ENCODE results near the genes UBE2C and ZNF335.

DNA sequence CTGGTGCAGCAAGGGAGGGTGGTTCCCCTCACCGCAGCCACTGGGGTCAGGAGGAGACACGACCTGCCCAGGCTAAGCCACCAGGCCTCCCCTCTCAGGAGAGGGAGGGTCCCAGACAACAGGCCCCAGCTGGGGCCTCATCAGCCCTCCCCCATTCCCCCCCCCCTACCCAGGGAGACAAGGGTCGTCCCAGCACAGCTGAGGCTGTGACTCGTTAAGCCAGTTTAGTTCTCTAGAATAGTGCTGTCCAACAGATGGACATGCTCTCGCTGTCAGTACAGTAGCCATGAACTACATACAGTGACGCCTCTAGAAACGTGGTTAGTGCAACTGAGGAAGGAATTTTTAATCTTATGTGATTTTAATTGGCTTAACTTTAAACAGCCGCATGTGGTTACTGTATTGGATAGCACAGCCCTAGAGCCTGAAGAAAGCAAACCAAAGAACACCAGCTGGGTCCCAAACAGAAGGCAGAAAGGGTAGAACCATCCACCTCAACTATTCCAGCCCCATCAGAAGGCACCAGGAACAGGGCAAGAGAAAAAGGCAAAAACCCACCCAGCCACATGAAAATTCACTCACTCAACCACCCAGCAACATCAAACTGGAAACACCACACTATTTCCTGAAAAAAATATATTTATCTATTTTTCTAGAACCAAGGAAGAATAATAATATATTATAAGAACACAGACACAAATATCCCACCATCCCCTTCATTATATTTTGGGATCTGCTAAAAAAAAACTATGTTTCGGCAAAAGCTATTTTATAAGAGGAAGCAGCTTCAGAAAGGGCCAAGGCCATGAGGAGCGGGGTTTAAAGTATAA is 17.6 kb upstream of the MATN4 start:
- PRO-cap: no peak
- RAMPAGE, long total RNA, 4 experiments: no peak in any of the 4 experiments

- PRO-cap: unidirectional peak, plus-strand start at chr20:45341707
- RAMPAGE, long total RNA, 4 experiments: no peak in any of the 4 experiments
Observed at GRCh38 chr20:45341326-45341928, 6.8 kb downstream of the SDC4 start.

DNA sequence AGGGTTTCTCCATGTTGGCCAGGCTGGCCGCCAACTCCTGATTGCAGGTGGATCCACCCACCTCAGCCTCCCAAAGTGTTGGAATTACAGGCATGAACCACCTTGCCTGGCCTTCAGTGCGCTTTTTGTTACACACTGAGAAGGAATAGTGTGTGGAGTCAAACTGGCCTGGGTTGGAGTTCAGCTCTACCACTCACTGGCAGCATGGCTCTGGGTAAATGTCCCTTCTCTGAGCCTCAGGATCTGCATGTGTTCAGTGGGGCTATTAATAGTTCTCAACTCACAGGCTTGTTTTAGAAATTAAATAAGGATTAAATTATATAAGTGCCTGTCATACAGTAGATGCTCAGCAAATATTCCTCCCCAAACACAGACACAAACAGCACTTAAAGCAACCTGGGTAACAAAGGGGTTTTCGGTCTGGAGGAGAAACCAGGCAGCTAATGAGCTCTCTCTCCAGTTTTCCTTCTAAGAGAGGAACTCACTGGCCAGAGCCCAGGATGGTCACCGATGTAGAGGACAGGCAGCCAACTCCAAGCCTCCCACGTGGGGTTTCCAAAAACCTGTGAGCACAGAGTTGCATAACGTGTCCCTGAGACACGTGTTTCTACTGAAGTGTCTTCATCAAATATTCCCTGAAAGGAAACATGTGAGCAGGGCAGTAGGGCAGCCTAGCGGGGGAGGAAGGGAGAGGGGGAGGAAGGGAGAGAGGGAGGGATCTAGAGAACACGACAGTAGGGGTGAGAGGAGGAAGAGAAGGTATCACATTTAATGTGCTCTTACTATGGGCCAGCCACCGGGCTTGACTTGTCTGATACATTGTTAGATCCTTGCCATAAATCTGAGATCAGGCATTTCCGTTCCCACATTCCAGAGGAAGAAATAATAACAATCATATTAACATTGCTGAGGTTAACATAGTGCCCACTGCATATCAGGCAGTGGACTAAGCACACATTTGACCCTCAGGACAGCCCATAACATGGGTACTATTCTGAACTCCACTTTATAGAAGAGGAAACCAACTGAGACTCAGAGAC is 4.8 kb upstream of the SYS1 start:
- PRO-cap: bidirectional peak, plus-strand start at position 734 of the sequence, minus-strand start at position 470 of the sequence
- RAMPAGE, long total RNA, 4 experiments: no peak in any of the 4 experiments

DNA sequence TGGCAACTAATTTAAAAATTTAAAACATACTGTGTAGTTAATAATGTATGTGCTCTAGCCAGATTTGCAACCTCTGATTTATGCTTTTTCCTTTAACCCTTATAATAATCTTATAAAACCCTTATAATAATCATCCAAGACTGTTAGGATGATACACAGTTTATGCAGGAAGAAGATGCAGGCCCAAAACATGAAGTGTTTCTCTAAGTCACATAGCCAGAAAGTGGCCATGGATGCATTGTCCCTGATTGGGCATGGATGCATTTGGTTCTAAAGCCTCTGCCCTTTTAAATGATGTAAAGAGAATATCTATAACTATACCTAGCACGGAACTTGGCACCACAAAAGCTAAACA is 2.1 kb upstream of the WFDC2 start:
- PRO-cap: unidirectional peak, minus-strand start at position 189 of the sequence
- RAMPAGE, long total RNA, 4 experiments: no peak in any of the 4 experiments

DNA sequence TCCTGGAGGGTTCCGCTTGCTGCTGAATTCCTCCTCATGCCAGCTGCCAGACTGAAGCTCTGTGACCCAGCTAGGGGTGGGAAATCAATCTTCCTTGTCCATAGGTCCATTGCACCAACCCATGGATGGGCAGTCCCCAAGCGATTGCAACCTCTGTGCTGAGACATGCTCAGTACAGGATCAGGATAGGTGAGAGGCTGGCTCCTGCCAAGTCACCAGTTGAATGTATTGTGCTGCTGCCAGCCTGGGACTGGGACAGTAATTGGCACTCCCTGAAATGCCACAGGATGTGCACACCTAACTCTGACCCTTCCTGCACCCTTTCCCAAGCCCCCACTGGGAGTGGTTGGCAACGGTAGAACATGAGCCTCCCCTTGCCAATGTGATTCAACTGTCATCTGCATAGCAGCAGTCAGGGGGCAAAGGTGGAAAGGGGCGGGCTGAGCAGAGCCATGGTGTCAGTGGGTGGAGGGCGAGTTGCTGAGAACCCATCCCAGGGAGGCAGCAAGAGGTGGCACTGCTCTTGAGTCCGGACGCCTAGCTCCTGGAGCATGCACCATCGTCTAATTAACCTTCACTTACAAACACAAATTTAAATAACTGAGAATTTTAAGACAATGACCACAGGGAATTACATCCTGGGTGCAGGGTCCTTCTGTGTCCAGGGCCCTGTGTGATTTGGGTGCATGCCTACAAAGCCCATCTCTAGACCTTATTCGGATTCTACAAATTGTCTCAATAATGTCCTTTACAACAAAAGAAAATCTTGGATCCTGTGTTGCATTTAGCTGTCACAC is 15.3 kb downstream of the SPINT3 start:
- PRO-cap: no peak
- RAMPAGE, long total RNA, 4 experiments: no peak in any of the 4 experiments

GRCh38 chr20:45783654-45784114 is 8.0 kb downstream of the WFDC3 start:
- PRO-cap: bidirectional peak, plus-strand start at chr20:45783929, minus-strand start at chr20:45783765
- RAMPAGE, long total RNA, 4 experiments: no peak in any of the 4 experiments

GRCh38 chr20:45812039-45812798 is at the start of gene UBE2C:
Gene UBE2C (plus strand): TSS chr20:45812644.
- PRO-cap: bidirectional peak, plus-strand start at chr20:45812646, minus-strand start at chr20:45812293
- RAMPAGE, long total RNA, 4 experiments: start-site peak on the plus strand in 4 of 4 experiments, at chr20:45812609-45812703 at its widest, 71 to 1,951 reads per replicate

GRCh38 chr20:45817418-45818143 is 5.1 kb downstream of the UBE2C start:
- PRO-cap: no peak
- RAMPAGE, long total RNA, 4 experiments: no peak in any of the 4 experiments

DNA sequence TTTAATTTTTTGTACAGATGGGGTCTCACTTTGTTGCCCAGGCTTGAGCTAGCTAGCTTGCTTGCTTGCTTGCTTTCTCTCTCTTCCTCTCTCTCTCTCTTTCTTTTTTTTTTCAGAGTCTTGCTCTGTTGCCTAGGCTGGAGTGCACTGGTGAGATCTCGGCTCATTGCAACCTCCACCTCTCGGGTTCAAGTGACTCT is 1.6 kb downstream of the NEURL2 start:
- PRO-cap: no peak
- RAMPAGE, long total RNA, 4 experiments: no peak in any of the 4 experiments

GRCh38 chr20:45971679-45972792 is at the start of gene ZNF335:
Gene ZNF335 (minus strand): TSS chr20:45972203.
- PRO-cap: bidirectional peak, plus-strand start at chr20:45972073, minus-strand start at chr20:45971945; bidirectional peak, plus-strand start at chr20:45972139, minus-strand start at chr20:45972183; bidirectional peak, plus-strand start at chr20:45972621, minus-strand start at chr20:45972299
- RAMPAGE, long total RNA, 4 experiments: start-site peak on the minus strand in 4 of 4 experiments, at chr20:45971809-45972188 at its widest, 12 to 103 reads per replicate

- PRO-cap: bidirectional peak, plus-strand start at chr20:45993715, minus-strand start at chr20:45993494
- RAMPAGE, long total RNA, 4 experiments: no peak in any of the 4 experiments
Observed at GRCh38 chr20:45993313-45993908, 15.3 kb upstream of the MMP9 start.

DNA sequence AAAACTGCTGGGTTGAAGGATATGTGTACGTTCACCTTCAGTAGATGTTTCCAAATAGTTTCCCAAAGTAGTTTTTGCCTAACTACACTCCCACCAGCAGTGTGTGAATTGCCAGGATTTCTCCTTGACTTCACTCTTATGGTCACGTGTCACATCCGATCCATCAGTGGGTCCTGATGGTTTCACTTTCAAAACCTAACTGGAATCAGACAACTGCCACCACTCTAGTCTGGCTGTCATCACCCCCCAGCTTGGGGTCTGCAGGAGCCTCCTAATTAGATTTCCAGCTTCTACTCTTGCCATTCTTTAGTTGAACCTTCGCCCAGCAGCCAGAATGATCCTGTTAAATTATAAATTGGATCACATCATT is 8.5 kb upstream of the SLC12A5 start:
- PRO-cap: no peak
- RAMPAGE, long total RNA, 4 experiments: no peak in any of the 4 experiments

- PRO-cap: no peak
- RAMPAGE, long total RNA, 4 experiments: no peak in any of the 4 experiments
Observed at GRCh38 chr20:46071849-46072291, 17.9 kb downstream of the NCOA5 start.

DNA sequence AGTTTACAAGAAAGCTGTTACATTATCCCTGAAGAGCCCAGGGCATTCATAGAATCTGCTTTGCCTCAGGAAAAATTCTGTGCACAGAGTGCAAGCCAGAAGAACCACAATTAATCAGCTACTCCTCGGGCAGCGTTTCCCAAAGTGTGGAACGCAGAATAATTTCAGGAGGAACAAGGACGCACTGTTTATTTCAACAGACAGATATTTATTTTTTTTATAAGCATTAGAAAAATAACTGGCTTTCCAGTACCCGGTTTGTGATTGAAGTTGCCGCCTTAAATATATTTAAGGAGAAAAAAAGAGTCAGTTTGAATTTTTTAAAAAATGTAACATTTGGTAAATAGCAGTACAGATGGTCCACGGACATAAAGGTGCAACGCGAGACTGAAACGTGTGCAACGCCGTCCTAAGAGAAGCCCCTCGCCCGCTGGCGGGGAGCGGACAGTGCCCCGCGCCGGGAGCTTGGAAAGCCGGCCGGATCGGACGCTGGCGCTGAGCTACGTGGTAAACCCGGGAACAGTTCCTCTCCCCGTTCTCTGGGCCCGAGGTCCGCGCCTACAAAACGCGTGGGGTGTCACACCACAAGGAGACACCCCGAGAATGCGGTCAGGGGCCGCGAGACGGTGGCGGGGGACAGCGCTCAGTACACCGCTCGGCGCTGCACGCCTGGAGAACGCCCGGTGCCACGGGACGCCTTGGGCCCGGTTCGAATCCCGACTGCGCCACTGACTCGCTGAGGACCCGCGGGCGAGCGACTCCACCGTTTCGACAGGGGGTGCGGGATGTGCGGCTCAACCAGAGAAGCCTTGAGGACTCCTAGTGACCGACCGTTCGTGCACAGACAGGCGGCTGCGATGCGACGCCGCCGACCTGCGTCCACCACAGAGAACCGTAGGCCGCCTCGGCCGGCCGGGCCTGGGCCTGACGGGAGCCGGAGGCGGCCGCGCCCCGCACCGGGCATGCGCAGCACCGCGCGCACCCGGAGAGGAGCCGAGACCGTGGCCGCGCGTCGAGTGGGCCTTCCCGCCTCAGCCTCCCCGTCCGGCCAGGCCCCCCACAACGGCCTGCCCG is 727 bp downstream of the NCOA5 start:
- PRO-cap: unidirectional peak, plus-strand start at position 156 of the sequence; unidirectional peak, plus-strand start at position 535 of the sequence; bidirectional peak, plus-strand start at position 991 of the sequence, minus-strand start at position 920 of the sequence
- RAMPAGE, long total RNA, 4 experiments: no peak in any of the 4 experiments

- PRO-cap: unidirectional peak, plus-strand start at chr20:46108601
- RAMPAGE, long total RNA, 4 experiments: no peak in any of the 4 experiments
Observed at GRCh38 chr20:46108225-46108905, 9.7 kb upstream of the CD40 start.

DNA sequence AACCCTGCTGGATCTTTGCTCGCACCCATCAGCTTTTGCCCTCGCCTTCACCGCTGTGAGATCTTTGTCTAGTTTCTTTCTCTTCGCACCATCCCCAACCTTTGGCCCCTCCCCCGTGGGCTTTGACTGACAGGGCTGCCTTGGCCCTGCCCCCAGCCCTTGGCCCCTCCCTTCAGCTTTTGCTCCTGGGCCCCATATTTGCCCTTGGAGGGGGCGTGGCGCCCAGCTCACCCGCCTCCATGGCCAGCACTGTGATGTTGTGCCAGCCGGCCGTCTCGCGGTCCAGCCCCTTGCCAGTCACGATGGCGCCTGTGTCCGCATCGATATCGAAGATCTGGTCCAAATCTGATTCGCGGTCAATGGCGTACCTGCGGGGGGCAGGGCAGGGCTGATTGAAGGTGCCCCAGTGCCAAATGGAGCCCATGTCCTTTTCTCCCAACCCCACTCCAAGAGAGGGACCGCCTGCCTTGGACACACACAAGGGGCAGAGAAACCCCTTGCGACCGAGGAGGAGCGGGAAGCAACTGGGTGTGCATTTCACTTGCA is 81.2 kb downstream of the CD40 start:
- PRO-cap: no peak
- RAMPAGE, long total RNA, 4 experiments: no peak in any of the 4 experiments

GRCh38 chr20:46215653-46216508 is 92.4 kb downstream of the CDH22 start:
- PRO-cap: no peak
- RAMPAGE, long total RNA, 4 experiments: no peak in any of the 4 experiments

- PRO-cap: no peak
- RAMPAGE, long total RNA, 4 experiments: no peak in any of the 4 experiments
Observed at GRCh38 chr20:46222555-46223150, 85.6 kb downstream of the CDH22 start.

DNA sequence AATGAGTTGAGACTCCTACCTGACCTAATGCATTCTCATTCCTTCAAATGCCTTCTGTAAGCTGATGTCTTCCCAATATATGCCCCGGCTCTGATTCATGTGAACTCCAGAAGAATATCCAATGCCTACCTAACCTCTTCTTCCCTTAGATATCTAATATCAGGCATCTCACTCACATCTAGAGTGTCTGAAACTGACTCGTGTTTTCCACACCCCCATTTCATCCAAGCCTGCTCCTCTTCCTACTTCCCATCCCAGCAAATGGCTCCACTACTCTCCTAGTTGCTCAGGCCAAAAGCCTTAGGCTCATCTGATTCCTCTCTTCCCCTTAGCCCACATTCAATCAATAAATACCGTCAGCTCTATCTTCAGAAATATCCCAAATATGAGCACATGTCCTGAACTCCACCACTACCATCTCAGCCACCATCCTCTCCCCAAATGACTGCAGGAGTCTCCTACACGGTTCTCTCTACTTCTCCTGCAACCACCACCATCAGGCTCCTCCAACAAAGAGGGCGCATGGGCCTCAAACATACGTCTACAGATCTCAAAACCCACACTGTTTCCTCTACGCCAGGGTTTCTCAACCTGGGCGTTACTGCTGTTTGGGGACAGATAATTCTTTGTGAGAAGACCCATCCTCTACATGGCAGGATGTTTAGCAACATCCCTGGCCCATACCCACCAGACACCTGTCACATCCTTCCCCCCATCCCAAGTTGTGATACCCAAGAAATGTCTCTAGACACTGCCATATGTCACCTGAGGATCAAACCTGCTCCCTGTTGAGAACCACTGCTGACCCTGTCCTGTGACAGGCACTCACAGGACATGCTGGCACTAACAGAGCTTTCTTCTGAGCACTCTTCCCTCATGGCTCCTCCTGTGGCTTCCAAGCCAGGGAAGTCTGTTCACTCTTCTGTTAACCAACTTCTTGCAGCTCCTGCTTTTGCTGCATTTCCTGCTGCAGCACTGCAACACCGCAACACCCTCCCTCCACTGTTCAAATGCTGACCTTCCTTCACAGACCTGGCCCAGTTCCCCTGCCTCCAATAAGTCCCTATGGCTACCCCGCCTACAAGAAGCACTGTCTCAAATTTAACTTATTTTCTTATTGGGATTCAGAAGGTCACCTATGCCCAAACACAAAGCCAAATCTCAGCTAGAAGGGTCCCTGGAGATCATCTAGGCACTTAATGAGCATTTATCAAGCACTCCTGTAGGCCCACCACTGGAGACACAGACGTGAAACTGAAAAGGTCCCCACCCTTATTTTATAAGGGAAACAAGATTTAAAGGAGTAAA is 2.8 kb downstream of the SLC35C2 start:
- PRO-cap: no peak
- RAMPAGE, long total RNA, 4 experiments: no peak in any of the 4 experiments

- PRO-cap: no peak
- RAMPAGE, long total RNA, 4 experiments: no peak in any of the 4 experiments
Observed at GRCh38 chr20:46640635-46641209, 10.5 kb downstream of the SLC13A3 start.

Data from esophagus squamous epithelium (tissue), 4 donors.